Colon Carcinoma Metastatic in the Lung (tissue), 2 donors: ENCODE measurements around a stretch of chr22.

- PRO-cap, 2 experiments, result no peak in any of the 2 experiments
Measured at GRCh38 chr22:17943477-17944243, 80.7 kb downstream of the MICAL3 start.

DNA sequence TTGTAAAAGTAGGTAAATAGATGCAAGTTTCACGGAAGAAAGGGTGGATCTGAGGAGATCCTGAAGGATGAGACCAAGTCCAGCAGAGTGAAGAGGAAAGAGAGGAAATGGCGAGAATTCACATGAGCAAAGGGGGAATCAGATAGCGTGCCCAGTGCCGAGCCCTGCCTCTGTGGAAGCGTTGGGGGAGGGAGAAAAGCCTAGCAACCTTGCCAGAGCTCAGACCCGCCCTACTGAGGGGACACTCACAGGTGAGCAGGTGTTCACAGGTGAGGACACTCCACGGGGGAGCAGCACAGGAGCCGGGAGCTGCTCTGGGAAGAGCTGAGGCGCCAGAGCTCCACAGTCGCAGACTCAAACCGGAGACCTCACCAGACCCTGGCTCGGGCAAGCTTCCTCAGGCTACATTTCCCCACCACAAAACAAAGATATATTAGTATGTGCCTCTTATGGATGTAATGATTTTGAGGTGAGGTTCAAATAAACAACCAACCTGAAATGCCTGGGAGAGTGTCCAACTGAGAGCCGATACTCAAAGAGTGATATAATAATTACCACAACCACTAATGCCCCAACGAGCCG lies 56.2 kb downstream of the MICAL3 start:
- PRO-cap, 2 experiments, result no peak in any of the 2 experiments

DNA sequence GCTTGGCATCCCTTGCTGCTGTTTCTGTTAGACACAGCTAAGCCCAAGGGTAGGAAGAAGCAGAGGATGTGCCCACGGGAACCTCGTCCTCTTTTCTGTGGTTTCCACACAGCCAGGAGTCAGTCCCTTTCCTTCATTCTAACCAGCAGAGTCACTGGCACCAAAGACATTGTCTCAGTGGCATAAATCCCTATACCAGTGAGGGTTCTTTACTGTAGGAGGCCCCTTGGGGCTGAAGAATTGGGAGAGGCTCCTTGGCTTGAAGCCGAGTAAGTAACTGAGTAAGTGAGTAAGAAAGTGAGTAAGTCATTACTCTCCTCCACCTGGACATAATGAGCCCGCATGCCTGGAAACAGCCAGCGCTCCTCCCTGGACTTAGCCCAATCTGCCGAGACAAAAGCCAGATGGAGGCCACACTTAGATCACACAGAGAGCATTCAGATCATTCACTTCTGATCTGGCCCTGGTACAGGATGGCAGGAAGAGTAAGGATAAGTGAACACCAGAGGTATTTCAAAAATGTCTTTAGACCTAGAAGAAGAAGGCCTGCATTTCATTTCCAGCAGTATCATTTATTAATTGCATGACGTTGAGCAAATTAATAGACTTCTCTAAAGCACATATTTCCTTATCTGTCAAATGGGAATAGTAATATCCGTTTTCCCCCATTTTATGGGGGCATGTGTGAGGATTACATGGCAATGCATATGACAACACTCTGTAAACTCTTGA lies 8.1 kb upstream of the MICAL3 start:
- PRO-cap, 2 experiments, result no peak in any of the 2 experiments

GRCh38 chr22:18088931-18089496 lies 11.2 kb downstream of the PEX26 start:
- PRO-cap, 2 experiments, result no peak in any of the 2 experiments

GRCh38 chr22:18113614-18113867 lies 2.9 kb downstream of the TUBA8 start:
- PRO-cap, 2 experiments, result no peak in any of the 2 experiments

DNA sequence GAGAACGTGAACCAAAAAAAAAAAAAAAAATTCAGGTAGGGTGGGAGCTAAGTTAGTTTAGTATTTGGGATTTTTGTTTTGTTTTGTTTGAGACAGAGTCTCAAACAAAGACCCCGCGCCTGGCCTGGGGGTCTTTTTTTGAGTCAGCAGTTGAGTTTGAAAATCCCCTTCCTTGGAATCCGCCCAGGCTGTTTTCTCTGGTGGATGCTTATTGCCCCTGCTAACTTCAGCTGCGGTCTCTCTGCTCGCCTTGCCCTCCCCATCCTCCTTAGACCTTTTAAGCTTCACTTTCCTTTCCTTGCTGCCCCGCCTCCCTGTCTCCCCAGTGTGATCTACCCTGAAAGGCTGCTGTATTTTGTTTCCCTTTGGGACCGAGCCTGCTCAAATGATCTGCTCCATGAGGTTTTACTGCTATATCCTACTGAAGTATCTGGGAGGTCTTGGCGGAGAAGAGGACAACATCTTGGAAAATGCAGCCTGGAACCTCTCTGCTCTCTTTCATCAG lies 2.5 kb downstream of the USP18 start:
- PRO-cap, 2 experiments, result no peak in any of the 2 experiments

DNA sequence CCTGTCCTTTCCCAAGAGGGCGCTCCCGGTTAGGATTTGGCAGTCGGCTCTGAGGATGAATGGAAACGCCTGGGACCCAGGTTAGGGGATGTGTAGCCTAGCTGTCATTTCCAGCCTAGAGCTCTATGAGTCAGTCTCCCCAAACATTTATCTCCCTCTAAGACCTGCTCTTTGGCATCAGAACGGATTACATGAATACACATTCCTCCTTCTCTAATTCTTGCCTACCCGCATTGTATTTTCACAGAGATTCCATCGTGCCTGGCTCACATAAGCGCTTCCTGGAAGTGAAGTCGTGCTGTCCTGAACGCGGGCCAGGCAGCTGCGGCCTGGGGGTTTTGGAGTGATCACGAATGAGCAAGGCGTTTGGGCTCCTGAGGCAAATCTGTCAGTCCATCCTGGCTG lies 7.3 kb downstream of the USP18 start:
- PRO-cap, 2 experiments, result no peak in any of the 2 experiments

DNA sequence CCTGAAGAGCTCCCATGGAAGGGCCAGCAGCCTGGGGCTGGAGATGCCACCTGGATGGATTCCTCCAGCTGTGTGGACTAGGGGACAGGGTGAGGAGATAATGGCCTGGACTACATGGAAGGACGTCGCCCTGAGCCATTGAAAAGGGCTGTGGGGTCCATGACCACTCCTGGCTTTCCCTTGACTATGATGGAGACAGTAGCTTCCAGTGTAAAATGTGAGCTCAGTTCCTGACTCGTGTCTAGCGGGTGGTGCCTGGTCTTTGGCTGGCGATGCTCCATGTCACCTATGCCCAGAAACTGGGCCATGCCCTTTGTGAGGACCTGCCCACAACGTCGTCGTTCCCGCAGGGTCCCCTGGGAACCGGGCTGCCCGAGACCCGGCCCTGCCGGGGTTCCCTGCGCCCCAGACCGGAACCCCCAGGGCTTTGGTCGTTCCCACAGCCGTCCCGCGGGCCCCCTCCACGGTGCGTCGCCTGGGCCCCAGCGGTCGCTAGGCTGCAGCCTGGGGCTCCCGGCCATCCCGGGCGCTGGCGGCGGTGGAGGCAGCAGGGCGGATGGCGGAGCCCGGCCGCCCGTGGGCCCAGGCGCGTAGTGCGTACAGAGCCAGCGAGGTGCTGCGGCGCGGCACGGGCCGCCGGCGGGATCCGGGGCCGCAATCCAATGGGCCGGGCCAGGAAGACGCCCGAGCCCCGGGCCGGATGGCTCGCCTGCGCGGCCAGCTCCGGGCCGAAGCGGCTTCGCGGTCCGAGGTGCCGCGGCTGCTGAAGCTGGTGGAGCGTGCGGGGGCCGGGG lies 93.0 kb downstream of the DGCR2 start:
- PRO-cap, 2 experiments, result no peak in any of the 2 experiments

GRCh38 chr22:19036709-19037712 lies 85.2 kb downstream of the DGCR2 start:
- PRO-cap, 2 experiments, result no peak in any of the 2 experiments

GRCh38 chr22:19109311-19109895 lies 12.8 kb downstream of the DGCR2 start:
- PRO-cap, 2 experiments, result no peak in any of the 2 experiments

DNA sequence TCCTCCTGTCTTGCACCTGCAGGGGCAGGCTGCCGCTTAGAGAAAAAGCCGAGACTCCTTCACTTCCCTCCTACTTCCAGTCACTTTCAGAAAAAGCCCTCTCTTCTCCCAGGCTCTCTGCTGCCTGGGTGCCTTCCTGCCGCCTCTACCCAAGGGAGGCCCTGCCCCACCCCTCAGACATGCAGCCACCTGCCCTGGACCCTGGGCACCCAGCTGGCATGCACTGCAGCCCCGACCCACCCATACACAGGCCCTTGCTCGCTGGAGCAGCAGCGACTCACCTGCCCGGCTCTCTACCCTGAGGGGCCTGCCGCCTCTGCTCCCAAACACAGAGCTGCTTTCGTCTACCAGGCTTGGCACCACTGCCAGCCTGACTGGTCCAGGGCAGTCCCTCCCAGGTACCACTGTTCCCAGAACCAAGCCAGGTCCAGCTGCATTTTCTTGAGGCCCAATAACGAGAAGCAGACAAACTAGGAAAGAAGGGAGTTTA lies 1.3 kb upstream of the TSSK2 start:
- PRO-cap, 2 experiments, result no peak in any of the 2 experiments

DNA sequence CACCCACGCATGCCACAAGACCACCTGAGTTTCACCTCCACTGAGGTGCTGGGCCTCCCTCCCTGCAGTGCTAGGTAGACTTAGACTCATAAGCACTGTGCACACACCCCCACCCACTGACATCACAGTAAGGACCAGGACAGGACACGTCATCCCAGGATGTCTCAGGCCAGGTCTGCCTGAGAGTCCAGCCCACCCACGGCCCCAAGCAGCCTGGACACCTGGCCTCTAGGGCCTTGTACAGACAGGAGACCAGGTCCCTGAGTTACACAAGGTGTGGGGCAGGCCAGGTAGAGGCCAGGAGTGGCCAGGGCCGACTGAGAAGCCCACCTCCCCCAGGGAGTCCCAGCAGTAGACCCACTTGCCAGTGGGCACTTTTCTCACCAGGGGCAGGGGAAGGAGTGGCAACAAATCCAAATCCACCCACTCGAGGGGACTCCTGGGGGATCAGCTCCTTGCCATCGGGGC lies 6.6 kb downstream of the ESS2 start:
- PRO-cap, 2 experiments, result no peak in any of the 2 experiments

DNA sequence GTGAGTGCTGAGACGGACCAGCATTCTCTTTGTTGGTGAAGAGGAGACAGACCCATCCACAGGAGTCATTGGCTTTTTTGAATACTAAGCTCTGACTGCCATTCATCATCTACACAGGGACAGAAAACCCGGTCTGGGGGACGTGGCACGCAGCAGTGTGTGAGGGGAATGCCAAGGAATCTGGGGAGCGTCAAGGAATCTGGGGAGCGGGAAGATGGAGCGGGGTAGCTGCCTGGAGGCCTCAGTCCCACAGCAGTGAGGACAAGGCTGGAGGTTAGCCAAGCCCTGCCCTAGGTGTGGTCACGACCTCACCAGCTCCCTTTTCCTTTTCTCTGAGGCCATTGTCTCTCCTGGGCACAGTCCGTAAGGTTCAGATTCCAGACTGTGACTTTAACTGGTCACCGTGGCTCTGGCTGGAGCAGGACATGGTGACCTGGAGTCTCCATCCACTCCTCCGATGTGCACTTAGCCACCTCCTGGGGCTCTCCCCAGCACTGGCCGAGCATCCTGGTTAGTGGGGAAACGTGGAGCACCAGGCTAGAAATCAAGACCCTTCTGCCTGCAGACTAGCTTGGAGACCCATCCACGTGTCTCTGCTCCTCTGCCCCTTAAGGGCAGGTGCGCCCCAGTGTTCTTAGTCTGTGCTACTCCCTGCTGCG lies 5.5 kb downstream of the SLC25A1 start:
- PRO-cap, 2 experiments, result no peak in any of the 2 experiments

DNA sequence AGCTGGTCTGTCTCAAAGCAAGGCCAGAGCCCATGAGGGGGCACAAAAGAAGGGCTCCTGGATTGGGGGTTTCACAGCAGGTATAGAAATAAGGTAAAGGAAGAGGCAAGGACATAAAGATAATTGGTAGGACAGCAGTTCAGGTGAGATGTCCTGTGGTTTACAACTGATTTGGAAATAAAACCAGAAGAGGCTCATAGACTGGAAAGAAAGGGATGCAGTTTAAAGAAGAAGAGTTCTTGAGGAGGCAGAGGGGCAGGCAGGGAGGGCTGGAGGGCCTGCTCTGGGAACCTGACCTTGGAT lies 31.0 kb upstream of the SLC25A1 start:
- PRO-cap, 2 experiments, result no peak in any of the 2 experiments

GRCh38 chr22:19426850-19427866 lies 4.4 kb downstream of the HIRA start:
- PRO-cap, 2 experiments, result no peak in any of the 2 experiments

DNA sequence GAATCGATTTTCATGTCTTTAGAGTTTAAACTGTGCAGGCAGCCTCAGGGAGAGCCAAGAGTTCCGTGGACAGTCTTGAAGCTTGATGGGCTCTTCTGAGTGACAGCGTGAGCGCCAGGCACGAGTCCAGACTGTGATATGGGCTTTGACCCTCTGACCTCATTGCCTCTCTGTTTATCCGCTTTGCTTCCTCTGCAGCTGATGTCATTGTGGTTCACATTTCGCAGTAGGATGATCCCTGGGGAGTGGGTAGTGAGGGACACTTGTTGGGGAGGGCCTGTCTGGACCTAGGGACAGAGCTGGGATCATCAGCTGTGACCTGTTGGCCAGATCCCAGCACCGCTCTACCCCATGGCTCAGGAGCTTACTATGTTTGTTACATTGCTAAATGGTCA lies 80.6 kb upstream of the CLDN5 start:
- PRO-cap, 2 experiments, result no peak in any of the 2 experiments

DNA sequence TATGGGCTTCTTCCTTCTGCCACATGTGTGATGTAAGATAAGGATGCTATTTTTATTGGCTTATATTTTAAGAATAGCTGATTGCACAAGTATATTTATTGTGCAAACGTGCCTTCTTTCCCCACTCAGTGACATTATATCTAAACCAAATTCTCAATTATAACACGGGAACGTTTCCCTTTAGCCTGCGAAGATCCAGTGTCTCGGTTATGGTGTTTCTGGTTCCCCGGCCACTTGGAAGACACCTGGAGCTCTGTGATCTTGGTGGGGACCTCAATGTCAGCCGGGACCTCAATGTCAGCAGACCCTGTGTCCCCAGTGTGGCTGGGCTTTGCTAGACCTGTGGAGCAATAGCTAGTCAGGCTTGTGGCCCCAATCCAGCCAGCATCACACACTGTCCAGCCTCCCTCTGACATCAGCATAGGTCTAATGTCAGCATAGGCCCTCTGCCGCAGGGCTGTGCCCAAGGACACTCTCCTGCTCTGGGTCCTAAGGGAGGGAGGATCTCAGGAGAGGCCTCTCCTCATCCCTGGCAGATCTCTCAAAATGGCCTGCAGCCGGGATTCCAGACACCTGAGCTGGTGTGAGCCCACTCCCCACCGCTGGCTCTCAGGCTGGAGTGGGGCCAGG lies 70.2 kb upstream of the SEPTIN5 start:
- PRO-cap, 2 experiments, result no peak in any of the 2 experiments

GRCh38 chr22:19766833-19767581 lies 6.4 kb downstream of the TBX1 start:
- PRO-cap, 2 experiments, result peak in 2 of 2 experiments; most common minus-strand start chr22:19767133 (in 1)

- PRO-cap, 2 experiments, result no peak in any of the 2 experiments
Measured at GRCh38 chr22:19879696-19880727, 25.3 kb upstream of the GNB1L start.

DNA sequence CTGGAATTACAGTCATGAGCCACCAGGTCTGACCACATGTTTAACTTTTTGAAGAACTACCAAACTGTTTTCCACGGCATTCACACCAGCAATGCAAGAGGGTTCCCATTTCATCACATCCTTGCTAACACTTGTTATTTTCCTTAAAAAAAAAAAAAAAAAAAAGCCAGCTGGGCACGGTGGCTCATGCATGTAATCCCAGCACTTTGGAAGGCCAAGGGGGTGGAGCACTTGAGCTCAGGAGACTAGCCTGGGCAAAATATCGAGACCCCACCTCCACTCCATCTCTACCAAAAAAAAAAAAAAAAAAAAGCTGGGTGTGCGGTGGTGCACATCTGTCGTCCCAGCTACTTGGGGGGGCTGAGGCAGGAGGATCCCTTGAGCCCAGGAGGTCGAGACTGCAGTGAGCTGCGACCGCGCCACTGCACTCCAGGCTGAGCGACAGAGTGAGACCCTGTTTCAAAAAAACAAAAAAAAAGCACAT lies 16.9 kb upstream of the TXNRD2 start:
- PRO-cap, 2 experiments, result no peak in any of the 2 experiments